H7 (cell line): ENCODE results near the genes UBE2G1 and ALOX15.

GRCh38 chr17:3891597-3892678, 915 bp downstream of the CAMKK1 start:
- RAMPAGE, long total RNA: no peak

- RAMPAGE, long total RNA: no peak
These were observed 10.7 kb downstream of the ATP2A3 start for GRCh38 chr17:3953489-3953982.

- RAMPAGE, long total RNA: no peak
These were observed 1.6 kb downstream of the ATP2A3 start for GRCh38 chr17:3962439-3963151.

DNA sequence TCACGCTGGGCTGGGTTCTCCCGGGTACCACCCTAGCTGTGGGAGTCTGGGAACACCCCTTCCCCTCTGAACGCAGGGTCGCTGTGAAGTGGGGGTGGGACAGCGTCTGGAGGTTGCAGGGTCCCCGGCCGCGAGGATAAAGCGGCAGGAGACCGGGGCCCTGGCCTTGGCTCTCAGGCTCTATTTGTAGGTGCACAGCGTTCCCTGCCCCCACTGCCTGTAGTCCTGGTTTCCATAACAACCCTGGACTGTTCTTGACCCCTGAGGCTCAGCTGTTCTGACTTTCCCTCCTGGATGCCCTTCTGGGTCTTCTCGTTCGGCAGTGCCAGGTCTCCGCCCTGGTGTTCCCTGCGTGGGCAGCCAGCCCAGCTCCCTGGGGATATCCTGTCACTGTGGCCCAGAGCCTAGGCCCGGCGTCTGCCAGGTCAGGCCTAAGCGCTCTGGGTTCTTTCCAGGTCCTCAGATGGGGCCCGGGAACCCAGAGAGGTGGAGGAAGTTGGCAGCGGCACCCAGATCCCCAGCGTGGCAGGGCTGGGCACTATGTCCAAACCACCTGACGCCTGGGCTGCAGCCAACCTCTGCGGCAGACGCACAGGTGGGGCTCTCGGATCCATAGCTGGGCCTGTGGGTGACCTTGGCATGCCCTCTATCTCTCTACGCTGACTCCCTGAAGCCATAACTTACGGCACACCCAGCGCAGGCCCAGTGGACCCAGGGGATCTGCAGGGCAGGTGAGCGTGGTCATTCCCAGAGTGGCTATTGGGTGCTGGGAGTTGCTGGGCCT, 12.4 kb upstream of the ATP2A3 start:
- RAMPAGE, long total RNA: no peak

- RAMPAGE, long total RNA: no peak
These were observed 40.3 kb upstream of the ATP2A3 start for GRCh38 chr17:4004156-4005332.

GRCh38 chr17:4094571-4095550, 48.0 kb downstream of the ZZEF1 start:
- RAMPAGE, long total RNA: no peak

DNA sequence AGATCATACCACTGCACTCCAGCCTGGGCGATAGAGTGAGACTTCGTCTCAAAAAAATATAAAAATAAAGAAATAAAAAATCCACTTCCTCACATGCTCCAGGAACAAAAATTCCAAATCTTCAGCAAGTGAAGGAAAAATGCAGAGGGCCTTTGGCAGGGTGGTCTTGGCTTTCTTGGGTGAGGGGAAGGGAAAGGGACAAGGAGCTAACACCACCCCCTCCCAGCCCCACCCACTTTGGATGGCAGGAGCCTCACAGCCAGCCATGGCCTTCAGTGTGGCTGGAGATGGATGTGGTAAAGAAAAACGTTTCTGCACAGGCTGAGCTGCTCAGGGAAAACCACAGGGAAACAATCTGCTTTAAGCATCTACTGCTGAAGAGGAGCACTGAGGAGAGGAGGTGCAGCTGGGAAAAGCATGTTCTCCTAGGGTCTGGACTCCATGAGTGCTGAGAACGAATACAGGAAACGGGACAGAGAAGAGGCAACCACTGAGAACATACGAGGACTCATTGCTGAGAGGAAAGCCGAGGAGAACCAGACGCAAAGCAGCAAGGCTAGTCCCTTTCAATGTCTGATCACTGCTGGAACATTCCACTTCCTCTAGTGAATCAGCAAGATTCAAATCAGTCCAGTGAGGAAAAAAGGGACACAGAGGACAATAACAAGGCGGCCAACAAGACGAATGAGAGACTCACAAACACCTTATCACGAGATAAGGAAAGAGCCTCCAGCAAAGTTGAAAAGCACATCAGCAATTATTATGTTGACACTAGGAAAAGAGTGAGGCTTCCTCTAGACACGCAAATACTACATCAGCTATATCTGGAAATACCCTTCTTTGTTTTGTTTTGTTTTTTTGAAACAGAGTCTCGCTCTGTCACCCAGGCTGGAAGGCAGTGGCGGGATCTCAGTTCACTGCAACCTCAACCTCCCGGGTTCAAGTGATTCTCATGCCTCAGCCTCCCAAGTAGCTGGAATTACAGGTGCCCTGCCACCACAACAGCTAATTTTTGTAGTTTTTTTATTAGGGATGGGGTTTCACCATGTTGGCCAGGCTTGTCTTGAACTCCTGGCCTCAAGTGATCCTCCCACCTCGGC, 41.7 kb downstream of the ZZEF1 start:
- RAMPAGE, long total RNA: no peak

DNA sequence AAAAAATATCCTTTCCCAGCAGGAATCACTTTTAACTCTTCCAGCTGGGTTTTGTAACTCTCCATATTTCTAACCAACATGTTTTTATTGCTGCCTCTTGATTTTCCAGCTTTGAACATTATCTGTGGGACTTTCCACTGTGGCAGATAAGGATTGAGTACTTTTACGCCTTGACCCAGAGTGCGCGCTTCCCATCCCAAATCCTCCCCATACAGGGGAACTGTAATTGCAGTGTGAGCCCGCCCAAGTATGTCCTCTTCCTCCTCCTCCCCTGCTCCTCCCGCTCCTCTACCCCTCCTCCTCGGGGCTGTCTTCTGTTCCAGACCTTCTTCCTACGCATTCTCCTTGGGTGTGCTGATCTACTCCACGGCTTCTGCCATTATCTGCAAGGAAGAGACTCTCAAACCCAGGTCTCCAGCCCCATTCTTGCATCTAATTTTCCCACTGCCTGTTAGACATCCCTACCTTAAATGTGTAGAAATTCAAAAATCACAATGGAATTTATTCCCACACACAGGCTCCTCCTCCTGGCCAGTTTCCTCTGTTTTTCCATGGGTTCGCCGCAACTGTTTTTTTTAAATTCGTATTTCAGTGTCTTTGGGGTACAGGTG, 43.5 kb downstream of the CYB5D2 start:
- RAMPAGE, long total RNA: no peak

DNA sequence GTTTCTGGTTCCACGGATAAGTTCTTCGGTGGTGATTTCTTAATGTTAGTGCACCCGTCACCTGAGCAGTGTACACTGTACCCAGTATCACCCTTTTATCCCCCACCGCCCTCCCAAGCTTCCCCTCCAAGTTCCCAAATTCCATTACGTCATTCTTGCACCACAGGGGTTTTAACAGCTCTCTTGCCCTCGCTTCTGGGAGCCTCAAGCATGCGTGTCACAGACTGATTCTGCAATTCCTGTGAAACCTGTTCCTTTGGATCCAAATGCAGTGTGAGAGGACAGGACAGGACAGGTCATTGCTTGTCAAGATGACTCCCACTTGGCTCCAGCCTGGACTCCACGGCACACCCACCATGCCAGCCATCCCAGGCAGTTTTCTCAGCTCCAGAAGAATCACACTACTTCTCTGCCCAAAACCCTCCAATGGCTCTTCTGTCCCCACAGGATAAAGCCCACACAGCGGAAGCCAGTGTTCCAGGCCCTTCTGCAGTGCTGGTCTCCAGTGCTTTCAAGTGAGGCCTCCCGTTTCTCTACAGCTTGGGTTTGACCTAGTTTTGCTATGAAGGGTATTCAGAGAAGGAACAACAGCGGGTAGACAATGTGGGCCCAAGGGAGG, 44.2 kb downstream of the CYB5D2 start:
- RAMPAGE, long total RNA: no peak

- RAMPAGE, long total RNA: no peak
These were observed 59.2 kb downstream of the ANKFY1 start for GRCh38 chr17:4204544-4205047.

- RAMPAGE, long total RNA: no peak
These were observed 4.1 kb upstream of the ANKFY1 start for GRCh38 chr17:4267925-4268235.

- RAMPAGE, long total RNA: no peak
These were observed 29.9 kb upstream of the ANKFY1 start for GRCh38 chr17:4293568-4294183.

DNA sequence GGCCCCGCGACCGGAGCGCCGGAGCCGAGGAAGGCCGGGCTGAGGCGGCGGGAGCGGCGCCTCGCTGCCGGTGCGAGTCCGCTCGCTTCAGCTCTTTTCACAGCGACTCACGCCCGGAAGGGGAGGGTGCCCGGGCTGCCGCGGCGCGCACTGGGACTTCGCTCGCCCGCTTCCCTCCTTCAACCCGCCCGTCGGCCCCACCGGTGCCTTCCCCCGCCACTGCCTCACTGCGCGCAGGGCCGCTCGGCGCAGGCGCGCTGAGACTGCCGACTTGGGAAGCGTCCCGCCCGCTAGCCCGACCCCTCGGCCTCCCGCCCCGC, at the start of gene UBE2G1:
UBE2G1 (minus strand) TSS at position 265 of the 320 bp plus-strand sequence.
- RAMPAGE, long total RNA: no peak

GRCh38 chr17:4511565-4512172, 13.0 kb downstream of the SPNS2 start:
- RAMPAGE, long total RNA: no peak

DNA sequence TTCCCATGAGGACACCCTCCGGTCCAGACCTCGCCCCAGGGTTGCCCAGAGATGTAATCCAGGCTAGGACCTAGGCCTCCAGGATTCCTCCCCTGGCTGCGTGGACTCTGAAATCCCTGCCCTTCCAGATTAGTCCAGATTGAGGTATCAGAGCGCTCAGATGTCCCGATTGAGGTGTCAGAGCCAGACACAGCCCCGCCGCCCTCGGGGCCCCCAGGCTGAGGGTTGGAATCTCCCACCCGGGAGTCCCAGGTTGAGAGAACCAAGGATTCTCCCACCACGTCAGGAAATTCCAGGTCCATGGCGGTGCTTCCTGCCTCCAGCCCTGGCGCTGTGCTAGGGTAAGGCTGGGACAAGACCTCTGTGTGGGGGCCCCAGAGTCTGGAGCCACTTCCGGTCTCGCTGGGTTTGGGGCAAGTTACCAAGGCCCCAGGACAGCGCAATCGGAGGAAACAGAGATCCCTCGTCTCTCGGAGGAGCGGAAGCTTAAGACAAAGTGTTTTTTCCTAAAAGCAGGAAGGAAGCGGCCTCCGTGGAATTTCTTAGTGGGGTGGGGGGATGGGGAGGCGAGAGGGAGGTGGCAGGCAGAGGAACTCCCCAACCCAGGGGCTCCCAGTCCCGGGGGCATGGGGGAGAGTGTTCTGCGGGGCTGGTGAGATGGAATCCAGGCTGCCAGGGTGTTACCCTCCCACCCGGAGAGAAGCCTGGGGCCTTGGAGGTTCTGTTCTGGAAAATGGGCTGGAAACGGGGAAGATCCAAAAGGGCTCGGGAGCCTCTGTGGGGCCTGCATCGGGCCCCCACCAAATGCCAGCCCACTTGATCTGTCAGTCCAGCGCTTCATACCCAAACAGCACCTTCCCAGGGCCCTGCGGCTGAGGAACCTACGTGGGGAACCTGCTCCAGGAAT, 23.8 kb downstream of the MYBBP1A start:
- RAMPAGE, long total RNA: no peak

DNA sequence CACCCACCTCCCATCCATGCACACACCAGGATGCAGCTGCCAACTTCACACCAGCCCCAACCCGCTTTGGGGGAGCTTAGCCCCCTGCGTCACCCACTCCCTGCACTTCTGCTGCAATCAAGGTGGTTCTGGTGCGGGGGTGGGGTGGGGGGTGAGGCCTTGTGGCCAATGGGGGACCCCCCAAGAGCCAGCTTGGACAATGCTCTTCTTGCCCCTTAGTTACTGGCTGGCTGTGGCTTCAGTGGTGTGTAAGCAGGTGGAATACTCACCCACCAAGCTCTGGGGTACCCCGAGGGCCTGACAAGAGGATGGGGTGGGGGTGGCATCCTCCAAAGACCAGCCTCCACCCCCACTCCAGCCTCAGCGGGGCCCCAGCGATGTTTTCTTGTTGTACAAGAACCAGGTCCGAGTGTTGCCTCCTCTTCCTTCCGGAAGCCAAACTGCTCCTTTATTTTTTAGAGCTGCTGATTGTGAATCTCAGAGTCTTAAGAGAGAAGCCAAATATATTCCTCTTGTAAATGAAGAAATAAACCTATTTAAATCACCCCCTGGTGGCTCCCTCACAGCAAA, 16.6 kb downstream of the MYBBP1A start:
- RAMPAGE, long total RNA: no peak

DNA sequence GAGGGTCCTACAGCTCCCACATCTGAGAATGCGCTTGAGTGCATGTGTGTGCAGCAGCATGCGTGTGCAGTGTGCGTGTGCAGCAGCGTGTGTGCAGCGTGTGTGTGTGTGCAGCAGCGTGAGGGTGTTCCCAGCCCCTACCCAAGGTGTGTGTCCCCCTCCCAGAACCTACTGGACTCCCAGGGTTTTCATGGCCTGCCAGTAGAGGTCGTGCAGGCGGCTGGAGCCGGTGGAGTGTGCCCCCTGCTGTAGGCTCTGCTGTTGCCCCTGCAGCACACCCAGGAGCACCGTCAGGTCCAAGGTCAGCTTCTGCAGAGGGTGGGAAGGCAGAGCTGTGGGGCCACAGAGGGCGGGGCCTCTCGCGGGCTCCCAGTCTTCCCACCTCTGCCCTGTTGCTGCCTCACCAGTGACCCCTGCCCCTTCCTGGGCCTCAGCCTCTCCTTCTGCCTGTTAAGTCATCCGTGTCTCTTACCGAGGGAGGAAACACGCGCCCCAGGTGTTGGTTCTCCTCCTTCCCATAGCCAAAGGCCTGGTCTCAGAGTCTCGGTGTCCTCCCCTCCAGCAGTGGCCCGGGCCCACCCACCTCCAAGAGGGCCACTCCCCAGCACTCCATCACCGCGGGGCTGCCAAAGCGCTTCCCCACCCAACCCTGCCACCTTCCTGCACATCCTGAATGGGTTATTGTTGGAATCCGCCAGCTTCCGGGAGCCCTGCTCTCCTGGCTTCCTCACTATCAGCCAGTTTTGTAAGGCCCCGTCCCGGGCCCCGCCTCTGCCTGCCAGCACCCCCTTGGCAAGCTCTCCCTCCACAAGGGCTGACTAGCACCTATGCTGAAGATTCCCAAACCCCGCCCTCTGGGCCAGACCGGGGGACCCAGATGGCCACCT, 14.8 kb downstream of the MYBBP1A start:
- RAMPAGE, long total RNA: no peak

- RAMPAGE, long total RNA: no peak
These were observed 10.6 kb downstream of the SMTNL2 start for GRCh38 chr17:4594678-4595527.

GRCh38 chr17:4609701-4610289, 25.5 kb downstream of the SMTNL2 start:
- RAMPAGE, long total RNA: no peak

- RAMPAGE, long total RNA: no peak
These were observed at the start of gene ALOX15 for GRCh38 chr17:4641378-4641781. Gene ALOX15, minus strand, starts transcription at chr17:4641678.